Neural progenitor cell (in vitro differentiated cells): ENCODE results near the gene GYG2.

DNA sequence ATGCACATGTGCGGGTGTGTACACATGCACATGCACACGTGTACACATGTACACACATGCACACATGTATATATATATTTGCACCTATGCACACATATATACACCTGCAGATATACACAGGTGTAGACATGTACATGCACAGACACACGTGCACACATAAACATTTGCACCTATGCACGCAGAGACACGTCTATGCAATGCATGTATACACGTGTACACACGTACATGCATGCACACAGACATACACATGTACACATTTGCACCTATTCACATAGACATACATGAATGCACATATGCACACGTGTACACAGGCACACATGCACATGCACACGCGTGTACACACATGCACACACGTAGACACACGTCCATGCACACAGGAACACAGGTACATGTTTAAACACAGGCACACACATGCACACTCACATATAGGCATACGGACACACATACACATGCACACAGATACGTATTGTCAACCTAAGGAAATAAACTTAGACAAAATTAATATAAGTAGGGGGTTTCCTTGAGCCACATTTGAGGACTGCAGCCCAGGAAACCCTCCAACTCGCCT, 4.2 kb downstream of the PLCXD1 start:
- RAMPAGE, long total RNA: no peak

DNA sequence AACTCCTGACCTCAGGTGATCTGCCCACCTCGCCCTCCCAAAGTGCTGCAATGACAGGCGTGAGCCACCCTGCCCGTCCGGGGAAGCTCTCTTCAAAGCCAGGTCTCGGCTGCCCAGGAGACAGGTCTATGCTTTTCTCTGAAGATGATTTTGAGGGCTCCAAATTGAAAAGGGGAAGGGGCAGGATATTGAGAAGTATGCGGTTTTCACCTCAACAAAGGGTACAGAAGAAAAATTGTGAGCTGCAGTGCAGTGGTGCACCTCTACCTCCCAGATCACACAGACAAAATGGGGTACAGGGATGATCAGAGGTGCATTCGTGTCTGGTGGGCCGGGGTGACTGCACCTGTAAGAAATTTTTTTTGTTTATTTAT, 33.5 kb downstream of the CSF2RA start:
- RAMPAGE, long total RNA: no peak

- RAMPAGE, long total RNA: no peak
Observed at GRCh38 chrX:1502103-1502863, 34.7 kb downstream of the P2RY8 start.

DNA sequence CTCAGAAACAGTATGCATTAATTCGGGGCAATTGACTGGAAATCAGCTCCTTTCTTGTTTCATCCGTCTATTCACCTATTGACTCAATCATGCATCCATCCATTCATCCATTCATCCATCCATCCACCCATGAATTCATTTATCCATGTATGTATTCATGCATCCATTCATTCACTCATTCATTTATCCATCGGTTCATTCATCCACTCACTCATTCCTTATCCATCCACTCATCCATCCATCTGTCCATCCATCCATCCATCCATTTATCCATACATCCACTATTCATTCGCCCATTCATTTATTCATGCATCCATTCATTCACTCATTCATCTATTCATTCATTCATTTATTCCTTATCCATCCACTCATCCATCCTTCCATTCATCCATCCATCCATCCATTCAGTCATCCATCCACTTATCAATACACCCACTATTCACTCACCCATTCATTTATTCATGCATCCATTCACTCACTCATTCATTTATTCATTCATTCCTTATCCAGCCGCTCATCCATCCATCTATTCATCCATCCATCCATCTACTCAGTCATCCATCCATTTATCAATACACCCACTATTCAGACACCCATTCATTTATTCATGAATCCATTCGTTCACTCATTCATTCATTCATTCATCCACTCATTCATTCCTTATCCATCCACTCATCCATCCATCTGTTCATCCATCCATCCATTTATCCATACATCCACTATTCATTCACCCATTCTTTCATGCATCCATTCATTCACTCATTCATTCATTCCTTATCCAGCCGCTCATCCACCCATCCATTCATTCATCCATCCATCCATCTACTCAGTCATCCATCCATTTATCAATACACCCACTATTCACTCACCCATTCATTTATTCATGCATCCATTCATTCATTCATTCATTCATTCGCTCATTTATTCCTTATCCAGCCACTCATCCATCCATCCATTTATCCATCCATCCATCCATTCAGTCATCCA, 11.2 kb downstream of the P2RY8 start:
- RAMPAGE, long total RNA: no peak

- RAMPAGE, long total RNA: no peak
Observed at GRCh38 chrX:1595111-1595843, 3.9 kb downstream of the AKAP17A start.

DNA sequence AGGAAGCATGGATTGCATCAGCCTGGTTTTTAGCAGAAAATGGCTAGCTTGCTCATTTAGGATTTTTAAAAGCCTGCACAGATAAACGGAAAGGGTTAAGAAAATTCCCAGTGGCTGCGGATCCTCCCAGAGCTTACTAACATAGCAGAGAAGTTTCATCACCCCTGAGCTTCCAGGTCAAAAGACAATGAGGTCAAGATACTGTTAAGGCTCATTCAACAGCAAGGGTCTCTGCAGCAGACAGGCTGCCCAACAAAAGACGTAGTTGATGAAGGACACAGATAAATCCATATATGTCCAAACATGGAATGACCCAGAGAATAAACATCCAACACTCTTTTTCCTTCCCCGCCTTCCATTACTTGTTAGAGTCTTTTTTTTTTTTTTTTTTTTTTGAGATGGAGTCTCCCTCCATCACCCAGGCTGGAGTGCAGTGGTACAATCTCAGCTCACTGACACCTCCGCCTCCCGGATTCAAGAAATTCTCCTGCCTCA, 220.3 kb downstream of the ASMT start:
- RAMPAGE, long total RNA: no peak

DNA sequence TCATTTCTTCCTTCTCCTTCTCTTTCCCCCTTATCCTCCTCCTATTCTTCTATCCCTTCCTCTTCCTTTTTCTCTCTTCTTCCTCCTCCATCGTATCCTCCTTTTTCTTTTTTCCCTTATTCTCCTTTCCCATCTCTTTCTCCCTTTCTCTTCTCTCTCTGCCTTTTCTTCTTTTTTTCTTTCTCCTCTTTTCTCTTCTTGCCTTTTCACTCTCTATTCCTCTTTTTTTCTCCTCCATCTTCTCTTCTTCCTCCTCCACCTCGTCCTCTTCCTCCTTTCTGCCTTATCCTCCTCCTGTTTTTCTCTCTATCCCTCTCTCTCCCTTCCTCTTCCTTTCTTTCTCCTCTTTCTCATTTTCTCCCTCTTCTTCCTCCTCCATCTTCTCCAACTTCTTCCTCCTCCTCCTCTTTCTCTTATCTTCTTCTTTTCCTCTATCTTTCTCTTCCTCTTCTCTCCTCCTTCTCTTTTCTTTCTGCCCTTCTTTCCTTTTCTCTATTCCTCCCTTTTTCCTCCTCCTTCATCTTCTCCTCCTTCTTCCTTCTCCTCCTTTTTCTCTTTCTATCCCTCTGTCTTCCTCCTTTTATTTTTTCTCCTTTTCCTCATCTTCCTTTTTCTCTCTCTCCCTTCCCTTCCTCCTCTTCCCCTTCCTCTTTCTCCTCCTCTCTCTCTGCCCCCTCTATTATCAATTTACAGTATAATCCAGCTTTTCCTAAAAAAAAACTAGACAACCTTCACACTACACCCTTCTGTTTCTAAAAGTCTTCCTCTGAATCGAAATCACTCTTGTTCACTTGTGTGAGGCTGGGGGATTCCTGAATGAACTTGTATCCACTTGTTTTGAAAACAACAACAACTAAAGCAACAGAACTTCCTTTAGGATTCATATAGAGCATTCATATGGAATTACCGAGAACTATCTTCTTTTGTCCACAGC, 269.0 kb downstream of the DHRSX start:
- RAMPAGE, long total RNA: no peak

GRCh38 chrX:2489340-2489725, 11.4 kb downstream of the DHRSX start:
- RAMPAGE, long total RNA: no peak

- RAMPAGE, long total RNA: no peak
Observed at GRCh38 chrX:2604714-2605555, 86.2 kb upstream of the CD99 start.

GRCh38 chrX:2697344-2698347, 6.6 kb downstream of the CD99 start:
- RAMPAGE, long total RNA: no peak

DNA sequence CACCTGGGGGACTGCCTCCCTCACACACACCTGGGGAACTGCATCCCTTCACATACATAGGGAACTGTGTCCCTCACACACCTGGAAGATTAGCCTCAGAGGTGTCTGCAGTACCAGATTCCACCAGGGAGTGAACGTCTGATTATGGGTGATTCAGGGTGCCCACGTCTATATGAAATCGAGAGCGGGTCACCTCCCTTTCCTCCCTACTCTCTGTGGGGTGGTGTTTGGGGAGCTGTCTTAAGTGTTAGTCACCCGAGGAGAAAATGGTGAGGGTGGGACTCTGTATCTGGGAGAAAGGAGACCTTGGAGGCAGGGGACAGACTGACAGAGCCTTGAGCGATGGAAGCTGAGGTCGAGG, 17.0 kb downstream of the CD99 start:
- RAMPAGE, long total RNA: no peak

DNA sequence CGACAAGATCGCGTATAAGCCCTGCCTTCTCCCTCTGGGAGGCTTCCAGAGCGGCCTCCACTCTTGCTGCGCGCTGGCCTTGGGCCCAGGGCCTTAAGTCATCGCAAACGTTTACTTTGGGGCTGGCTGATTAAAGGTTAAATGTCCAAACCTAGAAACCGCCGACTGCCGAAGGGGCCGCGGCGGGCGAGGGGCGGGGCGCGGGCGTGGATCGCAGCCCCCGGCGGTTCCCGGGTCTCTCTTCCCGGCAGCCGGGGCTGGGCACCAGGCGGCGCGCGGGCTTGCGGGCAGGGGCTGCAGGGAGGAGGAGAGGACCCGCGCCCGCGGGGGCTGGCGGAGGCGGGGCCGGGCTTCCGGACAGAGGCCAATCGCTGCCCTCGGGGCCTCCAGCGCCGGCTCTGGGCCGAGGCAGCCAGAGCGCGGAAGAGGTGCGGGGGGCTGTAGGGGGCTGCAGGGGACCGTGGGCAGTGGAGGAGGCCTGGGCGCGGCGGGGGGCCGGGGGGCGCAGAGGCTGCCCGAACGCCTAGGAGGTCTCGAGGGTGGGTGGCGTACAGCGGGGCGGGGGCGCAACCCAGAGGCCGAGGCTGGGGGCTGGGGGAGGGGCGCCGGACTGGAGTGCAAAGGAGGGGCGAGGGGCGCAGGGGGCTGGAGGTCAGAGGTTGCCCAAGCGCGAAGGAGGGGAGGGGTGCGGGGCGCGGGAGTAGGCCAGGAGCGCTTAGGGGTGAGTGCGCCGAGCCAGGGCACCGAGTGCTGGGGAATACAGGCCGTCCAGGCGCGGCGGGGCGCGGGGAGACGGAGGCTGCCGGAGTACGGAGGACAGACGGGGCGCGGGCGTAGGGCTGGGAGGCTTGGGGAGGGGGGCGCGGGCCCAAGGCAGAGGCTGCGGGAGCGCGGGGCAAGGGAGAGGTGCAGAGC, at the start of gene GYG2:
GYG2 (plus strand) TSS at position 383 of the 915 bp plus-strand sequence.
- RAMPAGE, long total RNA: no peak

- RAMPAGE, long total RNA: no peak
Observed at GRCh38 chrX:2889560-2890117, 39.5 kb downstream of the ARSD start.

GRCh38 chrX:3707466-3708146, 5.8 kb downstream of the PRKX start:
- RAMPAGE, long total RNA: no peak

DNA sequence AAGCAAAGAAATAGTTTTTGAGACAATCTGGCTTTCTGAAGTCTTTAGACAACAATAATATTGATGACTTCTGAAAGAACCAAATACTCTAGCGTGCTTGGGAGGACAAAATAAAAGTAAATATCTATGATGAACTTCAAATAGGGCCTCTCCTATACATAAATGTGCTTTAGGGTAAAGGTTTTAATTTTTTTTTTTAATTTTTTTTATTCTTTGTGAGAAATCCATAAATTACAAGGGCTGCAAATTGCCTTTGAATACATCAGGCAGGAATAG, 418.7 kb downstream of the NLGN4X start:
- RAMPAGE, long total RNA: no peak

DNA sequence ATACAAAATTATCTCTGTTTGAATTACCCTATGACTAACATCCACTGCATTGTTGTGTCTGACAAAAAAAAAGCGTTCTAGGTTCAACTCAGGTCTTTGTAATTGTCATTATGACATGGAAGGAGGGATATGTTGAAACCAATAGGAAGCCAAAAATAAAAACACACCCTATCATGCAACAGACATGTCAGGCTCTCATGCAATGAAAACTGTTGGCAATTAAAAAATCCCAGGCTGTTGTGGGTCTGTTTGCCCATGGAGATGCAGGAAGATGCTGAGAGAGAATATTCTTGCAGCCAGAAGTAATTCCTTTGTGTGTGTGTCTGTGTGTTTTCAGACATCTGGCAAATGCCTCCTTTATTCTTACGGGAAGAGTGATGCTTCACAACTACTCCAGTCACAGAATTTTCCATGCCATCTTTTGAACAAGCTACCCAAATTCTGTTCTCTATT, 107.4 kb downstream of the NLGN4X start:
- RAMPAGE, long total RNA: no peak

DNA sequence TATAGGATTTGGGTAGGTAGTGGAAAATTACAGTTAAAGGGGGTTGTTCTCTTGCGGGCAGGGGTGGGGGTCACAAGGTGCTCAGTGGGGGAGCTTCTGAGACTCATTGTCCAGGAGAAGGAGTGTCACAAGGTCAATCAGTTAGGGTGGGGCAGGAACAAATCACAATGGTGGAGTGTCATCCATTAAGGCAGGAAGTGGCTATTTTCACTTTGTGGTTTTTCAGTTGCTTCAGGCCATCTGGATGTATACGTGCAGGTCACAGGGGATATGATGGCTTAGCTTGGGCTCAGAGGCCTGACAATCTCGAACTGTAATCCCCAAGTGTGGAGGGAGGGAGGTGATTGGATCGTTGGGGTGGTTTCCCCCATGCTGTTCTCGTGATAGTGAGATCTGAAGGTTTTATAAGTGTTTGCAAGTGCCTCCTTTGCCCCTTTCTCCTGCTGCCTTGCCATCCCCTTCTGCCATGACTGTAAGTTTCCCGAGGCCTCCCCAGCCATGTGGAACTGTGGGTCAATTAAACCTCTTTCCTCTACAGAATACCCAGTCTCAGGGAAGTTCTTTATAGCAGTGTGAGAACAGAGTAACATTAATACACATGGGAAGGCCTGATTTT, 36.7 kb upstream of the STS start:
- RAMPAGE, long total RNA: no peak

DNA sequence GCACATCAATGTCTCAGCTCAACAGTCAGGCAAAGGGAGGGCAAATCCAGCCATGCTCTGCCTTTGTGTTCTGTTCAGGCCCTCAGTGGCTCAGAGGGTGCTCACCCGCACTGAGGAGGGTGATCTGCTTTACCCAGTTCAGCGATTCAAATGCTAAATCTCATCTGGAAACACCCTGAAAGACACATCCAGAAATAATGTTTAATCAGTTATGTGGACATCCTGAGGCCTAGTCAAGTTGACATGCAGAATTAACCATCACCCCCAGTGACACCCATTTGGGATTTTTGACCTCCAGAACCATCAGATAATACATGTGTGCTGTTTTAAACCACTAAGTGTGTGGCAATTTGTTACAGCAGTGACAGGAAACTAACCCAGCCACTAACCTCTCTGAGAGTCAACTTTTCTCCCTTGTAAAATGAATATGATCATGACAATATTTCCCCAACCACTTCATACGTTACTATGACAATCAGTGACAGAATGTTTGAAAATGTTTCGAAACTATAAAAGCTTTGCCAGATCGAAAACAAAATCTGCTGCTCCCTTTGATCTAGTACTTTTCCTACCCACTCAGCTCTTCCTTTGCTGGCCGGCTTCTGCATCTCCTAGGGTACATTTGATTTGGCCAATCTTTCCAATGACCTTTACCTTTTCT, 8.4 kb upstream of the TBL1X start:
- RAMPAGE, long total RNA: no peak

DNA sequence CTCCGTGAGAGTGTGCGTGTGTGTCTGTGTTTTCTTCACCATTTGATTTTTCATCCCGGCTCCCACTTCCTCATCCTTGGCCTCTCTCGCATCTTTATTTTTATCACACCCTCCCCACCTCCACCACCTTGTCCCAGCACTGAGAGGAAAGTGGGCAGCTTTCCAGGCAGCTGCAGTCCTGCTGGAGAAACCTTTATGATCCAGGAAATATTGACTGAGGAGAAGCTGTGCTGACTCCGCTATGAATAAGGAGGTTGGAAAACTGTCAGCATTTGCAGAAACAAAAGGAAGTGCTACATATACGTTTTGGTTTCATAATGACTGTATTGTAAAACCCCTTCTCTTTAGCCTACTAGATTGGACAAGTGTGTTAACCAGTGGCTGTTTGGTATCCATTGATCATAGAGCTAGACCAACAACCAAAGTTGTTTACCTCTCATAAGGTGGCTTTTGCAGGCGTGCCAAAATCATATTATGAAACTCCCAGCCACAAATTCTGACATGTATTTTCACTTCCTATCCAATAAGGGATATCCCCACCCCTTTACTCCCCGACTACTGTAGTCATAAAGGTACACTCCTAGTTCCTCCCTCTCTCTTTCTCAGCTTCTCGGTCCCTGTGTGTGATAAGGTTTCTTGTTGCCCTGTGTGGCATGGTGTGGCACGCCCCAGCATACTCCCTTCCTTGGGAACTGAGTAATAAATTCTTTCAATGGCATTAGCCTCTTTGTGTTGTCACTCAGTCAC, 88.4 kb downstream of the GPR143 start:
- RAMPAGE, long total RNA: no peak

- RAMPAGE, long total RNA: no peak
Observed at GRCh38 chrX:9787376-9787802, 1.2 kb downstream of the SHROOM2 start.